Hair follicular keratinocyte (primary cell): Measurements from ENCODE around the genes BCKDK, TRIM72 and SHCBP1.

DNA sequence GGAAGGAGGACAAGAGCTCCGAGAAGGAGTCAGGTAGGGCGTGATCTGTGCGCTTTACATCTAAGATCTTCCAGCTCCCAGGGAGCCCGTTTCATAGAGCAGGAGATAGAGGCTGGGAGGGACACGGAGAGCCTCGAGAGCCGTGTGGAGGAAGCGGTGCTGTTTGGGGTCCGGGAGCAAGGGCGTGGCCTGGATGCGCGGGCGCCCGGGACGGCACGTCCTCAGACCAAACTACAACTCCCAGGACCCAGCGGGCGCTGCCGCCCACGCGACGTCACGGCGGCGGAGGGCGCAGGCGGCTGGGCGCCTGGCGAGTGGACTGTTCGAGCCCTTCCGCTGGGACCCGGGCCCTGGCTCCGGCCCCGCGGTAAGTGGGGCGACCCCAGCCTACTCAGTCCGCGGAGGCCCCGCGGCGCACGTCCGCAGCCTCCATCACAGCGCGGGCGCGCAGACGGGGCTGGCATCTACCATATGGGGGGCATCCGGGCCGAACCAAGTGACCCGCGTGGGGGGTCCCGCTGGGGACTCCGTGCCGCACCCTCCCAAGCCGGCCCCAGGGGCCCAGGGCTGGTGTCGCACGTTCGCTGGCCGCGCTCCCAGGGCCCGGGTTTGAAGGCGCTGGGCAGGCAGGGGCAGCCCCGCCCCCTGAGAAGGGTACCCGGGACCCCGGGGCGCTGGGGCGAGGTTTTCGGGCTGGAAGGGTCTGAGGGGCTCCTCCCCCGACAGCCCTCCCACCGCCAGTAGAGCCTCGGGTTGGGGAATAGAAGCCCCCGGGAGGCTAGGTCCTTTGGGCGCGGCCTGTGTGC, at the start of gene BCKDK:
Gene BCKDK, plus strand, starts transcription at position 274 of the 806 bp plus-strand sequence.
- RAMPAGE, long total RNA, result start-site peak on the plus strand centred at position 304 of the sequence, 45 bp wide, 97 and 65 reads in 2 replicates

- RAMPAGE, long total RNA, result no peak
Measured at GRCh38 chr16:31186693-31187264, 6.8 kb downstream of the FUS start.

DNA sequence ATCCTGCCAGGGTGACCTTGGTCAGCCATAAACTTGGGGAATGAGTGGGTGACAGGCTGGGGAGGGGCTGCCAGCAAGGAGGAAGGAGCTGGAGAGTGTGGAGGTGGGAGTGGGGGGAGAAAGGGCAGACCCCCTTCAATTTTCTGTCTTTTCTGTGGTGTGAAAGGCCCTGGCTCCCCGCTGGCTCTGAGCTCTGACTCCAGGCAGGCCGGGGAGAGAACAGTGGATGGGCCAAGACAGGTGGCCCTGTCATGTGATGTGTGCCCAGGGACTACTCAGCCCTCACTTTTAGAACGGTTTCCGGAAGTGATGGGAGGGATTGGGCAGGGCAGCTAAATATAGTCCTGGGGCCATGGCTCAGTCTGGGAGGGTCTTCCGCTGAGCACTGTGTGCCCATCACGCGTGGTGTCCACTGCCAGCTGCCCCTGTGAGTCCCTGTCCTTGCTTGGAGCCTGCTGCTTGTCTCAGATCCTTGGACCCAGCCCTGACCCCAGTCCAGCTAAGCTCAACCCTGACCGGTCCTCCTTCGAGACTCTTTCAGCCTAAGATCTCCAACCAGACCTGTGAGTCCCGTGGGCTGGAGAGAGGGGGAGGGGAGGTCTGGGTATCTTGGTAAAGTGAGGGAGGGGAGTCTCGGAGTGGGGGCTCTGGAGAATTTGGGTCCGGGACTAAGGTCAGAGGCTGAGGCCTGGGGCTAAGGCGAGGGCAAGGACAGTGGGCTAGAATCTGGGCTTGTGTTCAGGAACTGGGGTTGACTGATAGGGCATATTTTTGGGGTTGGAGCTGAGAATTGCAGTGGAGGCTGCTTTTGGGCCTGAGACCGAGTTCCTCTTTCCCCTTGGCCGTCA, at the start of gene TRIM72:
Gene TRIM72, plus strand, starts transcription at position 385 of the 848 bp plus-strand sequence.
- RAMPAGE, long total RNA, result no peak

- RAMPAGE, long total RNA, result no peak
Measured at GRCh38 chr16:31260625-31260939, 807 bp downstream of the ITGAM start.

- RAMPAGE, long total RNA, result no peak
Measured at GRCh38 chr16:31356812-31357847, 2.2 kb downstream of the ITGAX start.

DNA sequence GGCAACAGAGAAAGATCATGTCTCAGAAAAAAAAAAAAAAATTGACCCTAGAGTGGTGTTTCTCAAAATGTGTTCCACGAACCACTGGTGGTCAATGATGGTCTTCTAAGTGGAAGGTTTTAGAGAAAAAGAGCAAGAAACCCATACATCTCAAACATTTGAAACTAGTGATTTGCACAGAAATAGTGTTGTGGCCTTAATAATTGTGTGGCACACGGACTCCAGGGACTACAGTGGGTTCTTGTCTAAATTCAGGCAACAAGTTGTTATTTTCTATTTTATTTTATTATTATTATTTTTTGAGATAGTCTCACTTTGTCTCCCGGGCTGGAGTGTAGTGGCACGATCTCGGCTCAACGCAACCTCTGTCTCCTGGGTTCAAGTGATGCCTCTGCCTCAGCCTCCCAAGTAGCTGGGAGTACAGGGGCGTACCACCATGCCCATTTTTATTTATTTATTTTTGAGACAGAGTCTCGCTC, 9.1 kb upstream of the ITGAD start:
- RAMPAGE, long total RNA, result no peak

DNA sequence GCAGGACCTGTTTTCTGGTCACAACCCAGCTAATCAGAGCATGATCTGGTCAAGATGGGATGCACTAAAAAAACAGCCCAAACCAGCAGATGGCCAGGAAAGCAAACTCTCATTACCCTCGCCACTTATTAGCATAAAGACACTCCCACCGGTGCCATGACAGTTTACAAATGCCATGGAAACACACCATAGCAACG, 6.6 kb upstream of the ITGAD start:
- RAMPAGE, long total RNA, result no peak

DNA sequence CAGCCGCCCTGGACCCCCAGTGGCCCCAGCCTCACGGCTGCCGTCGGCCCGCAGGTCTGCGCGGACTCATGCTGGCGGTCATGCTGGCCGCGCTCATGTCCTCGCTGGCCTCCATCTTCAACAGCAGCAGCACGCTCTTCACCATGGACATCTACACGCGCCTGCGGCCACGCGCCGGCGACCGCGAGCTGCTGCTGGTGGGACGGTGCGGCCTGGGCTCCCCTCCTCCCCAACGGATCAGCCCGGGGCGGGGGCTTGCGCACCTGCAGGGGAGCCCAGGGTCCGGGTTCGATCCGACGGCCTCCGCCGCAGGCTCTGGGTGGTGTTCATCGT, 5.6 kb downstream of the SLC5A2 start:
- RAMPAGE, long total RNA, result no peak

- RAMPAGE, long total RNA, result no peak
Measured at GRCh38 chr16:31488901-31489134, 5.9 kb downstream of the SLC5A2 start.

DNA sequence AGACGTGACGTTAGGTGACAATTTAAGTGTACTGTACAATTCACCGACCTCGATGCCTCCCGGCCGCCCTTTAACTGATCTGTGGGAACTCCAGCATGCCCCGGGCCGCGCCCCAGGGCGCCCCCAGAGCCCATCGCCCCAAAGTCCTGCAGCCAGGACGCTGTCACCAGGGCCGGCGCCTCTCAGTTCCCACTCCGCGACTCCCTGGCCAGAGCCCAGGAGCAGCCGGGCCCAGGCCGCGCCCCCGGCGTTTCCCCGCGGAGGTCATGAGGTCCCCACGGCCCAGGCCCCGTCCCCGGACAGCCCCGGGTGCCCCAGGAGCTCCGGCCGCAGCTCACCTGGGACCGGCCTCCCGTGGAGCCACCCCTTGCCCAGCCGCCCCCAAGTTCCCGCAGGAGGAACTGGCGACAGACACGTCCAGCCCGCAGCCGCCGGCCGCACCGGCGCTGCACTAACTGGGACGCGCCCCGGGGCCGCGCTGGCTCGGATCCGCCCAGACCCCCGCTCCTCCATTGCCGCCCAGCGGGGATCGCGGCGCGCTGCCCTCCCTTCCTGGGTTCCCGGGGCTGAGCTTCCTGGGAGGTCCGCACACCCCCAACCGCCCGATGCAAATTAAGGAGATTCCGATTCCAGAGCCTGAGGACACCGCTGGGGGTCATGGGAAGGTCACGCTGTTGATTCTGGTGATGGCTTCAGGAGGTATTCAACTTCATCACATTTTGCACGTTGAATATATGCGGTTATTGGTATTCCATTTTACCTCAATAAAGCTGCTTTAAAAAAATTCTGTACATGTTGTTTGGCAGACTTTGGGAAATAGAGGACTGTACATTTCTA, 9.8 kb downstream of the AHSP start:
- RAMPAGE, long total RNA, result no peak

- RAMPAGE, long total RNA, result no peak
Measured at GRCh38 chr16:31700224-31700798, 12.7 kb upstream of the KRBOX5 start.

GRCh38 chr16:31709936-31710904, 2.8 kb upstream of the KRBOX5 start:
- RAMPAGE, long total RNA, result no peak

DNA sequence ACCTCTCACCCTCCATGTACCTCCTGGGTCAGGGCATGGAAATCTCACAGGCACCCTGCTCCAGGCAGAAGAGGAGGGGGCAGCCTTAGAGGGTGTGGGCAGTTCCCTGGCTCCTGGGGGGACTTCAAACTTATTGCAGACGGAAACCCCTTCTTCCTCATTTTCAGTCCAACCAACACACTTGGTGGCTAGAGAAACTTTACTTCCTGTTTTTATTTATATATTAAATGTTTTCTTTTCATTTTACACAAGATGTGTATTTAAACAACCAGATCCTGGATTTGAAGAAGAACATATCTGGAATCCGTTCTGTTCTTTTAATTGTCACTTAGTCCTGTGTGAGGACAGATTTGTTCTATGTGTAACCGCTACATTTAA, 3.6 kb upstream of the ZNF267 start:
- RAMPAGE, long total RNA, result no peak

DNA sequence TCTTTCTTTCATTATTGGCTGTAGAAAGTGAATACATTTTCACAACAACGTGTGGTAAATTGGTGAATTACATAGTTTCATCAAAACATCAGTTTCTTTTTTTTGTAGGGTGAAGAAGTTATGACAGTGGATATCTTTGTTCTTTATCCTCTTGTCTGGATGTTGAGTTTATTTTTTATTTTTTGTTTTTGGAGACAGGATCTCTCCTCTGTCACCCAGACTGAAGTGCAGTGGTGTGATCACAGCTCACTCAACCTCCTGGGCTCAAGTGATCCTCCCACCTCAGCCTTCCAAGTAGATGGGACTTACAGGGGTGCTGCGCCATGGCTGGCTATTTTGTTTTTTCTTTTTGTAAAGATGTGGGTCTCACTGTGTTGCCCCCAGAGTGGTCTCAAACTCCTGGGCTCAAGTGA, 2.4 kb downstream of the ZNF267 start:
- RAMPAGE, long total RNA, result no peak

DNA sequence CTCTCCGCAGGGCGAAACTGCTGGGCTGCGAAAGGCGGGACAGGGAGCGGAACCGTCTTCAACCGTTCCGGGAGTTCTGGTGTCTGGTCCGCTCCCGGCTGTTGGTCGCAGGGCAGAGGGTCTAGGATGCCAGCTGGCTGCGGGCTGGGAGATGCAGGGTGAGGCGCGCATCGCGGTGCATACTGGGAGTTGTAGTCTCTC, 138 bp downstream of the TP53TG3 start:
- RAMPAGE, long total RNA, result no peak

- RAMPAGE, long total RNA, result no peak
Measured at GRCh38 chr16:34160437-34160761, 701.0 kb downstream of the TP53TG3F start.

DNA sequence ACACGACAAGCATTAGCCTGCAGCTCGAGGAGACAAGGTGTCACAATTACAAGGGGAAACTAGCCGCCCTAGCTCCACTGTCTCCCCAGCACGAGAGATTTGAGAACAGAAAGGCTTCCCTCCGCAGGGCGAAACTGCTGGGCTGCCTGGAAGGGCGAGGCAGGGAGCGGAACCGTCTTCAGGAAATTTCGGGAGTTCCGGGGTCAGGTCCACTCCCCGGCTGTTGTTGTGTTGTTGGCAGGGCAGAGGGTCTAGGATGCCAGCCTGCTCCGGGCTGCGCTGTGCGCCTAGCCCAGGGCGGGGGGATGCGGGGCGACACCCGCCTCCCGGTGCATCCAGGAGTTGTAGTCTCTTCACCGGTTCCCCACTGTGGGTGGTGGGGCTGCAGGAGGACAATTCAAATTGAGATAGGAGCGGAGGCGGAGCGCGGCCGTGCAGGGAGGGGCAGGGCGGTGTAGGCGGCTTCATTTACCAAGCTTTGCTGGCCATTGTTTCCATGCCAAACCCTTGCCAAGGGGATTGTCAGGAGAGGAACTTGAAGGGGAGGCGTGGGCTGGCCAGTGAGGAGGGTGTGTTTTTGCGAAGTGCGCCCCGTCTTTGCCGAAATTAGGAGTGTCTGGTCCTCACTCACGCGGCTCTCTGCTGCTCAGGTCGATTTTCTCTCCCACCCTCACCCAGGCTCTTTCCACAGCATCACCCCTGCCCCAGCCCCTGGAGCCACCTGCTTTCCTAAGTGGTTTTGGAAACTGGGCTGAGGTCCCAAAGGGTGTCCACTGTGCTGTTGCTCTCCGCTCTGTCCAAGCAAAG, 2047.5 kb downstream of the TP53TG3F start:
- RAMPAGE, long total RNA, result no peak

GRCh38 chr16:46620632-46621709, at the start of gene SHCBP1:
Gene SHCBP1 (minus strand): TSS chr16:46621379.
- RAMPAGE, long total RNA, result start-site peak on the minus strand at chr16:46621350-46621384, 52 and 63 reads in 2 replicates

GRCh38 chr16:46658913-46659344, 30.0 kb downstream of the VPS35 start:
- RAMPAGE, long total RNA, result no peak

DNA sequence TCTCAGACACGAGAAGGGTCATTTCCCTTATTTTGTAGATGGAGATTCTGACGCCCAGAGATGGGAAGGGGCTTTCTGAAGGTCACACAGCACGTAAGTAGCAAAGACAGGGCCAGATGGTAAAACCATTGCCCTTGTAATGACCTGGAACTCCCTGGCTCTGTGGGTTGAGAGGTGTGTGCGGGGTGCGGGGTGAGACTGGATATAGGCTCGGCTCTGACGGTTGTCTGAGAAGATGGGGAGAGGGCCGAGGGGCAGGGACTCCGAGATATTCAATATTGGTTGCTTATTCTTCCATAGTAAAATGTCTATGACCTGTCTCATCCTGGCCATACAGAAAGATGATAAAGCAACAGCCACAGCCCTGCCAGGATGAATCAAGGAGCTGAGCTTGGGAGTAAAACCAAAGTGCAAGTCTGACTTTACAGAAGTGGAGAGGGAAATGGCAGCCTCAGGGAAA, 10.5 kb upstream of the MYLK3 start:
- RAMPAGE, long total RNA, result no peak